Measurements from ENCODE around the genes STX1B, ZNF668, TGFB1I1 and MYLK3.

DNA sequence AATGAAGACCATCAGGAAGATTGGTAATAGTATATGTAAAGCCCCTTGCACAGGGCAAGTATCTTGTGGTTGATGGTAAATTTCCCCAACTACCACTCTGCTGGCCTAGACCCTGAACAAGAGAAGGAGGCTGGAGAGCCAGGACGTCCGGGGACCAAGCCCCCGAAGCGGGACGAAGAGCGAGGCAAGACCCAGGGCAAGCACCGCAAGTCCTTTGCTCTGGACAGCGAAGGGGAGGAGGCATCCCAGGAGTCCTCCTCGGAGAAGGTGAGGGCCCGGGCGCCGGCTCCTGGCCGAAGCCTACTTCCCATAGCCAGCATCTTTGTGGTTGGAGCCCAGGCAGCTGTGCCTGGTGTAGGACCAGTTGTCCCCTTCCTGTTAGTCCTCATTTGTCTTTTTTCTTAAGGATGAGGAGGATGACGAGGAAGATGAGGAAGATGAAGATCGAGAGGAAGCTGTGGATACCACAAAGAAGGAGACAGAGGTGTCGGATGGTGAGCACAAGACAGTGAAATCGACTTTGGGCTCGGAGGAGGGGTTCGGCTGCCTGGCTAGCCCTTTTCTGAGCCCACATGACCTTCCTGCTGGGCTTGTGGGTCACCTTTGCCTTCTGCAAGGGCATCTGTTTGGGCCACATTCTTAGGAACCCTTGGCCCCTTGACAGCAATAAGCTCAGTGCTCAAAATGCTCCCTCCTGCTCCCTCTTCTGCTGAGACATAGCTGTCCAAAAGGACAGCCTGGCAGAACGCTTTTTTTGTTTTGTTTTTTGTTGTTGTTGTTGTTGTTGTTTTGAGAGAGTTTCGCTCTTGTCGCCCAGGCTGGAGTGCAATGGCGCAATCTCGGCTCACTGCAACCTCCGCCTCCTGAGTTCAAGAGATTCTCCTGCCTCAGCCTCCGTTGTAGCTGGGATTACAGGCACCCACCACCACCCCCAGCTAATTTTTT lies 11.9 kb downstream of the SETD1A start:
- PRO-cap, 5 experiments, result no peak in any of the 5 experiments
- RAMPAGE, long total RNA, 2 experiments, result no peak in any of the 2 experiments
- RRBS, result no CpG with 5 or more reads among the region's 26 CpGs

DNA sequence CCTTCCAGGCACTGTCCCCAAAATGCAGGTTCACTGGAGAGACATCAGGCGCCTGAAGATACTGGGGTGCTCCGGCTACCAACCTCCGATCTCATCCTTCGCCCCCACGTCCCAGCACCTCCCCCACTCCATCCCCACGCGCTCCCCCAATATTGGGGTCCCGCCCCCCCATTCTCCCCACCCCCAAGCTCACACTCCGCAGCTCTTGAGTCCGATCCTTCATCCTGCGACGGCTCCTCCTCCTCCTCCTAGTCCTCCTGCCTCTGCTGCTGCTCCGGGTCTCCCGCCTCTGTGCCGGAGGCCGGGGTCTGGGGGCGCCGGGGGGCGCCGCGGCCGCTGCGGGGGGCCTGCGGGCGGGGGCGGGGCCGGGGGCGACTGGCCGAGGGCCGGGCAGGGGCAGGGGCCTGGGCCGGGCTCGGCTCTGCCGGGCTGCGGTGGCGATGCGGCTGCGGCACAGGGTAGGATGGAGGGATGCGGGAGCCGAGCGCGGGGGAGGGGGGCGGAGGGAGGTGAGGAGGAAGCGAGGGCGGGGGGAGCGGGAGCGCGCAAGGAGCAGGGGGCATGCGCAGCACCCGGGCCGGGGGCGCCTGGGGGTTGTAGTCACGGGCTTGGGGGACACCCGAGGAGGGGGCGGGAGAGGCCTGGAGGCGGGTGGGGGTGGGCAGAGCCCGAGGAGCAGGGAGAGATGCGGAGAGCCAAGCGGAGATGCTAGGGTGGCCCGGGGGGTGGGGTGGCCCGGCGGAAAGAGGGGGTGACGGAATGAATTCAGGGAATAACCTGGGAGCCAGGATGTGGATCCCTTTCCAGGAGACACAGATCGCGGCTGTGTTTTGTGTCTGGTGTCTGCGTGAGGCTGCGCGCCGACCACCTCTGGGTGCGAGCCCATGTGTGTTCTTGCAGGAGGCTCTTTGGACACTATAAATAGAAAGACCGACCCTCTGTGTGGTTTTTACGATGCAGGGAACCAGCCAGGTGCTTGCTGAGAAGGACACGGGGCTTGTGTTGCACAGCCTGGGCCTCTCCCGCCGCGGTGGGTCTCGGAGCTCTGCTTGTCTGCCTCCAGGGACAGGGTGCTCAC lies at the start of gene STX1B:
Gene STX1B (minus strand): TSS at position 465 of the 1,078 bp plus-strand sequence.
- PRO-cap, 5 experiments, result no peak in any of the 5 experiments
- RAMPAGE, long total RNA, 2 experiments, result no peak in any of the 2 experiments
- RRBS, result 0% methylated on average over 10 of the region's 76 CpGs

- PRO-cap, 5 experiments, result no peak in any of the 5 experiments
- RAMPAGE, long total RNA, 2 experiments, result no peak in any of the 2 experiments
- RRBS, result no CpG with 5 or more reads among the region's 3 CpGs
Measured at GRCh38 chr16:31022540-31022881, 10.8 kb upstream of the STX4 start.

DNA sequence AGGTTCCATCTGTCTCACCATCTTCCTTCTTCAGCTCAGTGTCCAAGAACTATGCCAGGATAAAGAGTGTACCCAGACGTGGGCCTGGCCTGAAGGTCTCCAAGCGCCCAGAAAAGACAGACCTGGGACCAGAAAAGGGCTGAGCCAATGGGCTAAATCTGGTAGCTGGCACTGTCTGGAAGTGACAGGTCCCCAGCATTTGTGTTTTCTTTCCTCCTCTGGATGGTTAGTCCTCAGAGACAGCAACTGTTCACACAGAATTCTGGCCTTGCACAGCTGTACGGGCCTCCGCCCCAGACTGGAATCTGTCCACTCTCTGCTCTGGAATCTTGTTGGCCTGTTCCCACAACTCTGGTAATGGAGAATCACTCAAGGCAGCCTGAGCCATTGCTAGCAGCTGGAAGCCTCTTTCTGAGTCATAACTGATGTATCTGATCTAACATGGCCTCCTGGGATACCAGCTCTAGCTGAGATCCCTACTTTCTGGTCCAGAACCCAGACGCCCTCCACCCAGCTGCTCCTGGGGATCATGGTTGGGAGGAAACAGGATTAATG lies 9.2 kb downstream of the ZNF668 start:
- PRO-cap, 5 experiments, result no peak in any of the 5 experiments
- RAMPAGE, long total RNA, 2 experiments, result no peak in any of the 2 experiments
- RRBS, result no CpG with 5 or more reads among the region's 5 CpGs

DNA sequence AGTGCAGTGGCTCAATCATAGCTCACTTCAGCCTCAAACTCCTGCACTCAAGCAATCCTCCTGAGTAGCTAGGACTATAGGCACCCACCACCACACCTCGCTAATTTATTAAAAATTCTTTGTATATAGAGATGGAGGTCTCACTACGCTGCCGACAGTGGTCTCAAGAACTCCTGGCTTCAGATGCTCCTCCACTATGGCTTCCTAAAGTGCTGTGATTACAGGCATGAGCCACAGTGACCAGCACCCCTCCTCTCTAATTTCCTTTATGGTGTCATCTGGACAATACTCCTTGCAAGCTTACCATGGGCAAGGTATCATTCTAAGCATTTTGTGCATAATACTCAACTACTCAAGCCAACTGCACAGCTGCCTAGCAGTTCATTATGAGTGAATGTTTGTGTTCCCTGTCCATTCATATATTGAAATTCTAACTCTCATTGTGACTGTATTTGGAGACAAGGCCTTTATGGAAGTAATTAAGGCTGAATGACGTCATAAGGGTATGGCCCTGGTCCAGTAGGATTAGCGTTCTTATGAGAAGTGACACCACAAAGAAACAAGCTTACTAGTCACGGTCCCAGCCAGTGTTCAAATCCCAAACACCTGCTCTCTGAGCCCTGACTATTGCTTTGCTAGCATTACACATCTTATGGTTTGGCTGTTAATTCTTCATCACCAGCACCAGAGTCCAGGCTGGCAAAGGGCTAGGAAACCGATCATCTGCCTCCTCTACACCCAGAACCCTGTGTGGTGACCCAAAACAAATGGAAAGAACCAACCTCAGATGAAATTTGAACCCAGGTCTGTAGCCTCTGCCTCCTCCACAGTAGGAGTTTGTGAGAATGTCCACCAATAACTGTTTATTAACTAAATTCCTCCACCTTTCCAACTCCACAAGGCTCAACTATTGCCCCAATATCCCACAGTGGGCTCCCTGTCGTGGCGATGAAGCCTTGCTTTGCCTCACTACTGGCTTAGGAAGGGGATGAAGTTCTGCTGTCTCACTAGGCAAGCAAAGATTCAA lies 2.2 kb downstream of the ZNF668 start:
- PRO-cap, 5 experiments, result no peak in any of the 5 experiments
- RAMPAGE, long total RNA, 2 experiments, result no peak in any of the 2 experiments
- RRBS, result no CpG with 5 or more reads among the region's 9 CpGs

- PRO-cap, 5 experiments, result peak in 5 of 5 experiments; most common plus-strand start chr16:31074331 (in 5); most common minus-strand start chr16:31073725 (in 5)
- RAMPAGE, long total RNA, 2 experiments, result start-site peak on the plus strand in 1 of 2 experiments, at chr16:31074420-31074426 at its widest, 79 reads per replicate; start-site peak on the minus strand in 1 of 2 experiments, at chr16:31074186-31074293 at its widest, 22 to 28 reads per replicate
- RRBS, result 1% methylated on average over 37 of the region's 61 CpGs
Measured at GRCh38 chr16:31073590-31074551, at the start of gene ZNF668. Gene ZNF668, minus strand, starts transcription at chr16:31074240.

GRCh38 chr16:31118409-31118864 lies 973 bp downstream of the KAT8 start:
- PRO-cap, 5 experiments, result peak in 1 of 5 experiments; most common plus-strand start chr16:31118790 (in 1); most common minus-strand start chr16:31118721 (in 1)
- RAMPAGE, long total RNA, 2 experiments, result no peak in any of the 2 experiments
- RRBS, result no CpG with 5 or more reads among the region's 4 CpGs

DNA sequence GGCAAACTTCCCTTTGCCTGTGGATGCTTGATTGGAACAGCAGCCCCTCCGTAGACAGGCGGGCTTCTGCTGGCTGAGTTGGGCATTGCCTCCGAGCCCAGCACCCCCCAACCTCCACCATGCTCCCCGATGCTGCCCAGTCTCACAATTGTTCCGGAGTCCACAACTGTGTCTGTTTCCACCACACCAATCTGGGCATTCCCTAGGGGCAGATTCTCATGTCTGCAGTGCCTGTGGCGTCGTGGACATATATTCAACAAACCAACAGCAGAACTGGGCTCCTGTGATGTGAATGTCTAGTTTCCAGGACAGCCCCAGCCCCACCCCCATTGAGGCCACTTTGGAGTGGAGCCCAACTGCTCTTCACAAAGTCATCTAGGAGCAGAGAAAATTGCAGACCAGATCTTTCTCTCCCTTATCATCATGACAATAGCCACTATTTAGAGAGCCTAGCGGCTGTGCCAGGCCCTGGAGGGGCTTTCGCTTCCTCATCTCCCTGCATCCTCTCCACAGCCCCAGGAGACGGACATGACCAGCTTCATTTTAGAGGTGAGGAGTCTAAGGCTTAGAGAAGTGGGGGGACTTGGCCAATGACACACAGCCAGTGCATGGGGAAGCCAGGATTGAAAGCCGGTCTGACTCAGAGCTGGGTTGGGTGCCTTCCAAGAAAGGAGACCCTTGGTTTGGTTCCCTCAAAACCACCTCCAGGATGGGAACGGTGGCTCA lies 1.5 kb downstream of the PRSS8 start:
- PRO-cap, 5 experiments, result no peak in any of the 5 experiments
- RAMPAGE, long total RNA, 2 experiments, result no peak in any of the 2 experiments
- RRBS, result no CpG with 5 or more reads among the region's 12 CpGs

GRCh38 chr16:31134575-31135381 lies 749 bp downstream of the PRSS8 start:
- PRO-cap, 5 experiments, result peak in 2 of 5 experiments; most common plus-strand start chr16:31135180 (in 2); most common minus-strand start chr16:31134811 (in 1)
- RAMPAGE, long total RNA, 2 experiments, result no peak in any of the 2 experiments
- RRBS, result 23% methylated on average over 2 of the region's 16 CpGs

DNA sequence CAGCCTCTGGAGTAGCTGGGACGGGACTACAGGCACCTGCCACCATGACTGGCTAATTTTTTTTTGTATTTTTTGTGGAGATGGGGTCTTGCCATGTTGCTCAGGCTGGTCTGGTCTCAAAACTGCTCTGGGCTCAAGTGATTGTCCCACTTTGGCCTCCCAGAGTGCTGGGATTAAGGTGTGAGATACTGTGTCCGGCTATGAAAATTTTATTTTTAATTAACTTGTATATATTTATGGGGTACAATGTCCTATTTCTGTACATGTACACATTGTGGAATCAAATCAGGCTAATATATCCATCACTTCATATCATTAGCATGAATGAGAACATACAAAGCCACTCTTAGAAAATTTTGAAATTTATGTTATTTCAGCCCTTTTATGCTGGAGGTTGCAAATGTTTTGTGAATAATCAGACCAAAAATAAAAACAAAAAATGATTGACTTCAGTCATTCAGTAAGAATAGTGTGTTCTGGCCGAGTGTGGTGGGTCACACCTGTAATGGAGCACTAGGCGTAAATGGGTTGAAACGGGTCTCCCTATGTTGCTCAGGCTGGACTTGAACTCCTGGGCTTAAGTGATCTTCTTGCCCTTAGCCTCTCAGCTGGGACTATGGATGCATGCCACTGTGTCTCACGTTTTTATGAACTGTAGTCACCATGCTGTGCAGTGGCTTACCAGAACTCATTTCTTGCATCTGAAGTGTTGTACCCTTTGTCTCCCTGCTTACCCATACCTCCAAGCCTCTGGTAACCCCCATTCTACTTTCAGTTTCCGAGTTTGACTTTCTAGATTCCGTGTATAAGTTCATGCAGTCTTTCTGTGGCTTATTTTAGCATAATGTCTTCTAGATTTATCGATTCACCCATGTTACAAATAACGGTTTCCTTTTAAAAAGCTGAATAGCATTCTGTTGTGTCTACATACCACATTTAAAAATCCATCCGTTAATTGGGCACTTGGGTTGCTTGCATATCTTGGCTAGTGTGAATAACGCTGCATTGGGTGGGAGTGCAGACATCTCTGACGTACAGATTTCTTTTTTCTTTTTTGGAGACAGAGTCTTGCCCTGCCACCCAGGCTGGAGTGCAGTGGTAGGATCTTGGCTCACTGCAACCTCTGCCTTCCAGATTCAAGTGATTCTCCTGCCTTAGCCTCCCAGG lies 7.8 kb downstream of the PYCARD start:
- PRO-cap, 5 experiments, result no peak in any of the 5 experiments
- RAMPAGE, long total RNA, 2 experiments, result no peak in any of the 2 experiments
- RRBS, result no CpG with 5 or more reads among the region's 13 CpGs

DNA sequence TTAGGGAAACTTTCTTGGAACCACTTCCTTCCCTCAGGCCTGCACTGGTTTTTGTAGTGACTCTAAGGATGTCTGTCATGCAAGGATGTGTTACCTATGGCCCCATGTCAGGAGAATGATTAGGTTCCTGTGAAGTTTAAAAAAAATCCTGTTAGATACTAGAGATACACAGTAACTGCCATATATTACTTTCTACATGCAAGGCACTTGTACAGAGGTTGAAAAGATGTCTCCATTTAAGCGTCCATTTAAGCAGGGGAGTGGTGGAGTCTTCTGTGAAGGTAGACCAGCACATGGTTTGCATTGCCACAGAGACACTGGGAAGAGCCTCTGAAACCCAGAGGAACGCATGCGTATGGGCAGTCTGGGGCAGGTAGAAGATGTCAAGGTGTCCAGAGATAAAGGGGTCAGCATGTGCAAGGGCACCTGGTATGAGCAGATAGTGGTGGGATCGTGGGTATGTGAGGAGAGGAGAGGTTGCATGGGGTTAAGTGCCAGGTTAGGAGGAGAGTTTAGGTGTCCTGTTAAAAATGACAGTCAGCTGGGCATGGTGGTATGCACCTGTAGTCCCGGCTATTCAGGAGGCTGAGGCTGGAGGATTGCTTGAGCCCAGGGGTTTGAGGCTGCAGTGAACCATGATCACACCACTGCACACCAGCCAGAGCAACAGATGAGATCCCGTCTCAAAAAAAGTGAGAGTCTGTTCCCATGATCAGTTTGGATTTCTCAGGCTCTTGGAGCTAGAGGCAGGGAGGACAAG lies 3.2 kb downstream of the PYCARD start:
- PRO-cap, 5 experiments, result no peak in any of the 5 experiments
- RAMPAGE, long total RNA, 2 experiments, result no peak in any of the 2 experiments
- RRBS, result no CpG with 5 or more reads among the region's 6 CpGs

DNA sequence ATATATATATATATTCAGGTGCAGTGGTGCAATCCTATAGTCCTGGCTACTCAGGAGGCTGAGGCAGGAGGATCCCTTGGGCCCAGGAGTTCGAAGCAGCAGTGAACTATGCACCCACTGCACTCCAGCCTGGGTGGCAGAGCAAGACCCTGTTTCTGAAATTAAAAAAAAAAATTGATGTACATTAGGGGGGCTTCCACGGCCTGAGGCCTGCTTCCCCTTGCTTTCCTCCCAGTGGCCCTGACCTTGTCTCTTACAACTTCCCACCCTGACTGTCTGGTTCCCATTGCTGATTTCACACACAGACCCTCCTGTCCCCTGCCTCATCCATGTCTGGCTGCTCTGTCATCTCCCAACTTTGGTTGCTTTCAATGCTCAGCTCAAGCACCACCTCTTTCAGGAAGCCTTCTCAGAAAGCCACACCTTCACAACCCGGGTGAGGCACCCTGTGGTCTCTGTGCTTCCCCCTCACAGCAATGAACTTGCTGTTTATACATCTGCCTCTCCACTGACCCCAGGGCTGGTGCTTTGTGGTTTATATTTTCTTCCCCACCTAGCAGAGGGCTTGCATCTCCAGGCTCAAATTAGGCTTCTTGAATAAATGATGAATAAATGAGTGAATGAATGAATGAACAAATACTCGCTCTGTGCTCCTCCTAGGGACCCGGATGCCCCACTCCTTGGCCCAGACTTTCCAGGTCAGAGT lies 667 bp upstream of the ITGAX start:
- PRO-cap, 5 experiments, result peak in 3 of 5 experiments; most common minus-strand start position 335 of the sequence (in 2)
- RAMPAGE, long total RNA, 2 experiments, result no peak in any of the 2 experiments
- RRBS, result no CpG with 5 or more reads among the region's 5 CpGs

- PRO-cap, 5 experiments, result peak in 3 of 5 experiments; most common plus-strand start chr16:31471963 (in 2); most common minus-strand start chr16:31471933 (in 1)
- RAMPAGE, long total RNA, 2 experiments, result start-site peak on the plus strand in 1 of 2 experiments, at chr16:31472161-31472181 at its widest, 56 reads per replicate
- RRBS, result 5% methylated on average over 31 of the region's 65 CpGs
Measured at GRCh38 chr16:31471691-31472637, at the start of gene TGFB1I1. Gene TGFB1I1, plus strand, starts transcription at chr16:31472152.

- PRO-cap, 5 experiments, result no peak in any of the 5 experiments
- RAMPAGE, long total RNA, 2 experiments, result no peak in any of the 2 experiments
- RRBS, result no CpG with 5 or more reads among the region's 9 CpGs
Measured at GRCh38 chr16:31474324-31474912, 2.5 kb downstream of the TGFB1I1 start.

DNA sequence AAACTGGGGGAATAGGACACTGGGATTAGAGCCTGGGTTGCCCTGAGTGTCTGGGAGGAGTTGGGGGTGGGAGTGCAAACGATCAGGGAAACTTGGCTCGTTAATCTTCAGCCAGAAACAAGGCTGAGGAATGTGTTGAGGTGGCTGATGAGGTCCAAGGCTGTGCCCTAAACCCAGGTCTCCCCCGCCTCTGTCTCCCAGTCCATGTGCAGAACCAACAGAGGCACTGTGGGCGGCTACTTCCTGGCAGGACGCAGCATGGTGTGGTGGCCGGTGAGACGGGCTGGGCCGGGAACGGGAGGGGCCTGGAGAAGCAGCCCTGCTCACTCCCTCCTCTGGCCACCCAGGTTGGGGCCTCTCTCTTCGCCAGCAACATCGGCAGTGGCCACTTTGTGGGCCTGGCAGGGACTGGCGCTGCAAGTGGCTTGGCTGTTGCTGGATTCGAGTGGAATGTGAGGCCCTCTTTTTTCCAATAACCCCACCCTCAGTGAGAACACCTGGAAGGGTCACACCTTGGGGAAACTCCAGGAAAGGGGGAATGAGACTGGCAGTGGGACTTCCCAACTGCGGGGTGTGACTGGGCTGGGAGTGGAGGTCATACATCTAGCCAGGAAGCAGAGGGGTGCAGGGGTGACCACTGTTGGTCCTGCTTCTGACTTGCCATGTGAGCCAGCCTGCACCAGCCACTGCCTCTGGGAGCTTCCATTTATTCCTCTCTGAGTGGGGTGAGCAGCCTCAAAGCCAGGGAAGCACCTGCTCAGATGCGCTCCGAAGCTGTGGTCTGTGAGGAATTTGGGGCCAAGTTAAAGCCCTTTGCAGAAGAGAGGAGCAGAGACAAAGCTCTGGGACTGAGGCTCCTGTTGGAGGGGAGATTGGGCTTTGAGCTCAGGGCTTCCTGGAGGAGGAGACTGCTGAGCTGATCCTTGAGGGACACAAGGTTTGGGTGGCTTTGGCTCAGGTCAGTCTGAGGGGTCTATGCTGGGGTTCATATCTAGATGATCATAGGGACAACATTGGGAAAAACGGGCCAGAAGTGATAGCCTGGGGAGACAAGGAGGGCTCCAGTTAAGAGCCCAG lies 1.9 kb downstream of the SLC5A2 start:
- PRO-cap, 5 experiments, result no peak in any of the 5 experiments
- RAMPAGE, long total RNA, 2 experiments, result no peak in any of the 2 experiments
- RRBS, result no CpG with 5 or more reads among the region's 17 CpGs

DNA sequence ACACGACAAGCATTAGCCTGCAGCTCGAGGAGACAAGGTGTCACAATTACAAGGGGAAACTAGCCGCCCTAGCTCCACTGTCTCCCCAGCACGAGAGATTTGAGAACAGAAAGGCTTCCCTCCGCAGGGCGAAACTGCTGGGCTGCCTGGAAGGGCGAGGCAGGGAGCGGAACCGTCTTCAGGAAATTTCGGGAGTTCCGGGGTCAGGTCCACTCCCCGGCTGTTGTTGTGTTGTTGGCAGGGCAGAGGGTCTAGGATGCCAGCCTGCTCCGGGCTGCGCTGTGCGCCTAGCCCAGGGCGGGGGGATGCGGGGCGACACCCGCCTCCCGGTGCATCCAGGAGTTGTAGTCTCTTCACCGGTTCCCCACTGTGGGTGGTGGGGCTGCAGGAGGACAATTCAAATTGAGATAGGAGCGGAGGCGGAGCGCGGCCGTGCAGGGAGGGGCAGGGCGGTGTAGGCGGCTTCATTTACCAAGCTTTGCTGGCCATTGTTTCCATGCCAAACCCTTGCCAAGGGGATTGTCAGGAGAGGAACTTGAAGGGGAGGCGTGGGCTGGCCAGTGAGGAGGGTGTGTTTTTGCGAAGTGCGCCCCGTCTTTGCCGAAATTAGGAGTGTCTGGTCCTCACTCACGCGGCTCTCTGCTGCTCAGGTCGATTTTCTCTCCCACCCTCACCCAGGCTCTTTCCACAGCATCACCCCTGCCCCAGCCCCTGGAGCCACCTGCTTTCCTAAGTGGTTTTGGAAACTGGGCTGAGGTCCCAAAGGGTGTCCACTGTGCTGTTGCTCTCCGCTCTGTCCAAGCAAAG lies 2047.5 kb downstream of the TP53TG3F start:
- PRO-cap, 5 experiments, result no peak in any of the 5 experiments
- RAMPAGE, long total RNA, 2 experiments, result no peak in any of the 2 experiments
- RRBS, result 61% methylated on average over 9 of the region's 37 CpGs

GRCh38 chr16:35802366-35802941 lies 2343.0 kb downstream of the TP53TG3F start:
- PRO-cap, 5 experiments, result no peak in any of the 5 experiments
- RAMPAGE, long total RNA, 2 experiments, result no peak in any of the 2 experiments

GRCh38 chr16:46743256-46743971 lies 4.7 kb downstream of the MYLK3 start:
- PRO-cap, 5 experiments, result peak in 1 of 5 experiments; most common minus-strand start chr16:46743462 (in 1)
- RAMPAGE, long total RNA, 2 experiments, result no peak in any of the 2 experiments
- RRBS, result no CpG with 5 or more reads among the region's 10 CpGs

GRCh38 chr16:46747845-46748714 lies at the start of gene MYLK3:
Gene MYLK3, minus strand, starts transcription at chr16:46748344.
- PRO-cap, 5 experiments, result no peak in any of the 5 experiments
- RAMPAGE, long total RNA, 2 experiments, result no peak in any of the 2 experiments
- RRBS, result no CpG with 5 or more reads among the region's 21 CpGs

DNA sequence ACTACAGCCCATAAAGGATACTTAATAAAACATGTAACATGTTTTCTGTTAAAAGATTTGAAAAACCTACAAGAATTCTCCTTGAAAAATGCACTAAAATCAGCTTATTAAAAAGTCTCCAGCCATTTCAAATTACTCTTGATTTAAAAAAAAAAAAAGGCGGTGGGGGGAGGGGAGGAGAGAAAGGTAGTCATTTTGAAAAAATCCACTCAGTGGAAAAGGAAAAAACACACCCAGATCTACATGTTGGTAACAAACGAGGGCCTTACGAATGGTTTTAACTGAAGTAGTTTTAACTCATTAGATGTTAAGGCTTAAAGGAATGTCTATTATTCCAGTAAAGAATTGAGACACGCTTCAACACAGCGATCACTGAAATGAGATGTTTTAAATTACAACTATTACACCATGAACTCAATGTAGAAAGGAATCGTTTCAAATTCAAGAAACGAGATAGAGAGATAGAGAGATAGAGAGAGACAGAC lies 1.2 kb downstream of the C16orf87 start:
- PRO-cap, 5 experiments, result no peak in any of the 5 experiments
- RAMPAGE, long total RNA, 2 experiments, result no peak in any of the 2 experiments
- RRBS, result no CpG with 5 or more reads among the region's 7 CpGs